HTR-8/SVneo (cell line): ENCODE results near the genes TIPARP, LXN and IQCJ.

DNA sequence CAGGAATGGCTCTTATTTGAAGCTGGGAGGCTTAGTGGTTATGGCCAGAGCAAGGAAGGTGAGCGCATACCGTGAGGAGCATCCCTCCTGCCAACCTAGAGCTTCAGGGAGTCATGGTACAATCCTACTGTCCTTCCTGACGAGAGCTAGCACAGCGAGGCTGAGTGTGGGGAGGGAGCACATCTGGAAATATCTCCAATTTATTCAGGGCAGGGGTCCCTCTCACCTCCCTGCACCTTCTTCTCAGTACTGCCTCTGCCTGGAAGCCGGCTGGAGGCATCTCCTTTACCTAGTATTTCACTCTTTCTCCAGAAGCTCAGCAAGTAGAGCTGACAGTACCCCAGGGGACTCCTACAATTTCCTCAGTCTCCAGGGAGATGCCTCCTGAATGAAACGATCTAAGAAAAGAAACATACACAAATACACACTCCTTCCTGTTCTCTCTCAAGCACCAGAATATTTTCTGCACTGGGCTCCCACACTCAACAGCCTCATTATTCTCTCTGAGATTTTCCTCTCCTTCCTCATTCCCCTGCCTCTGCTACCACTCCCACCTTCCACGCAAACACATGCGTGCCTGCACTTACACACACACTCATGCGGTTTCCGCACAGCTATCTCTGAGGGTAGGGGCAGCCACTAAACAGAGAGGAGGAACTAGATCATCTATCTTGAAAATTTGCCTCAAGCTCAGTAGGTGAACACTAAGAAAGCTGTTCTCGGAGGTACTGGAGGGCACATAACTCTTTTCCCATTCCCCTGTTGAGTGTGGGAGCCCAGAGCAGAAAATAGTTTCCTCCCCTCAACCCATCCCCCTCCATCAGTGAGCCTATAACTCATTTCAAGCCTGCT lies 30.8 kb upstream of the TIPARP start:
- RRBS, result no CpG with 5 or more reads among the region's 11 CpGs

- RRBS, result 2% methylated on average over 16 of the region's 94 CpGs
Measured at GRCh38 chr3:156673846-156674734, at the start of gene TIPARP. Gene TIPARP, plus strand, starts transcription at chr3:156674590.

DNA sequence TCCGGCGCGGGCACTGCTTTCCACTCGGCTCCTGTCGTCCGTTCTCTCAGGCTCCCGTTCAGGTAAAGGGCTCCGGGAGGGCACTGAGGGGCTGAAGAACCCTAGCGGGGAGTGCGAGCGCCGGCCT lies 208 bp downstream of the TIPARP start:
- RRBS, result 2% methylated on average over 12 of the region's 12 CpGs

GRCh38 chr3:156674862-156675865 lies 774 bp downstream of the TIPARP start:
- RRBS, result 1% methylated on average over 41 of the region's 102 CpGs

GRCh38 chr3:156809784-156810621 lies 16.1 kb upstream of the LEKR1 start:
- RRBS, result no CpG with 5 or more reads among the region's 10 CpGs

GRCh38 chr3:157086345-157086976 lies 73.5 kb downstream of the CCNL1 start:
- RRBS, result no CpG with 5 or more reads among the region's 7 CpGs

- RRBS, result no CpG with 5 or more reads among the region's 18 CpGs
Measured at GRCh38 chr3:157089459-157090383, 70.2 kb downstream of the CCNL1 start.

DNA sequence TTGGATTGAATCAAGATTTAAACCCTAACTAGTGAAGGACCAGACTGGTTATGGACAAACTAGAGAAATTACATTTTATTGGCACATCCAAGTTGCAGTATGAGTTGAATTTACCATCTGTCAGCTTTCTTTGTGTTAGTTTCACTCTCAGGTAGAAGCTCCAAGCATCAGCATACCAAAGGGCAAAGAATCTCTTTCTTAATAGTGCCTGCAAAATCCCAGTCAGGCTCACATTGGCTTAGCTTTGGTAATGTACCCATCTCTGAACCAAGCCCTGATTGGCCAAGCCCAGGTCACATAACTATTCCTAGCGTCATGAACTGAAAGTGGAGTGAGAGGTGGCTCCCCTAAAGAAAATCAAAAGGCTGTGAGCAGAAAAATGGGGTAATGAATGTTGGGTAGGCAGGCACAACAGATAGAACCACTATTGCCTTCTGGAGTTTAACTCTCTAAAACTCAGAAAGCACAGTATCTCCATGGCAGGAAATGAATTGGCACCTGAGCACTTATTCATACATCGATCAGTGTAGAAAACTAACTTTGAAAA lies 66.8 kb downstream of the CCNL1 start:
- RRBS, result no CpG with 5 or more reads among the region's 2 CpGs

GRCh38 chr3:157102107-157102439 lies 57.9 kb downstream of the CCNL1 start:
- RRBS, result no CpG with 5 or more reads among the region's 3 CpGs

GRCh38 chr3:157120397-157120990 lies 39.5 kb downstream of the CCNL1 start:
- RRBS, result 98% methylated on average over 7 of the region's 40 CpGs

DNA sequence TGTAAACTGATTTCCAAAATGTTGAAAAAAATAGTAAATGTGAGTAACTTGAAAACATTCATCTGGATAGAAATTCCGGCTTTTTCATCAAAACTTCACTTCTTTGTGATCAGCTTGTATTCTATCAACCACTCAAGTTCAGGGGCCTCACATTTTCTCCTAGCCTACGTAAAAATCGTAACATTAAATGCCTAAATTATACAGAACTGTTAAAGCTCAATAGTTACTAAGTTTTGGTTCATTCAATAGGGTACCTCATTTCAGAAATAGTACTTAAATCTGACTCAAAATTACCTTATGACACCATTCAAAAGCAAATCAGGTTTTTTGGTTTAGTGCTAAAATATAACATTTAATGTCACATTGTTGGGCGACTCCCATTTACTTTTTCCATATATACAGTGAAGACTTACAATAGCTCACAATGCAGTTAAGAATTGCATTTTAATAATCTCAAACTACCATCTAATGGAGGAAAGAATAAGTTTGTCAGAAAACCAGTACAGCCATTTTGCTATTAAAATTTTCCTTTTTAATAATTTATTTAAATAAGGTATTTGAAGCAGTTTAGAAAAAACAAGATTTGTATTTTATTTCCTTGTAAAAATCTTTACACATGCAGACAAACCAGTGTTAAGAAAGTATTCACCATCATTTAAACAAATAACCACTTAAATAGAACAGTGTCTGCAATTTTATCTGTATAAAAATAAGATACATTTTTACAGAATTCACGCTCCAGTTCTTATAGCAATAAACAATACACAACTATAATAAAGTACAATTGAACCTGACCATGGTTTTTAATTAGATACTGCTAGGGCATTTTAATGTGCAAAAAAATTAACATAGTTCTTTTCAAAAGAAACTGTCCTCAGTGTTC lies 12.5 kb downstream of the CCNL1 start:
- RRBS, result no CpG with 5 or more reads among the region's 5 CpGs

DNA sequence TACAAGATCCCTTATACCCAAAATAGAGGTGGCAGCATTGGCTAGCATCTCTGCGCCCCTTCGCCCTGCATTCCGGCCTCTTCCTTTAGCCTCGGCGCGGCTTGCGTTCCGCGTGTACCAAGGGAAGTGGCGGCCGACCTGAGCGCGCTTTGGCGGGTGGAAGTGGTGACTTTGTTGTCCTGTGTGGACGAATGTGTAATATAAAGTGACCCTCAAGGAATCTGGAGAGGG lies 389 bp upstream of the CCNL1 start:
- RRBS, result 1% methylated on average over 3 of the region's 15 CpGs

GRCh38 chr3:157174575-157175644 lies 15.0 kb upstream of the CCNL1 start:
- RRBS, result 1% methylated on average over 29 of the region's 67 CpGs

- RRBS, result 25% methylated on average over 10 of the region's 31 CpGs
Measured at GRCh38 chr3:158672209-158673339, at the start of gene LXN. Gene LXN, minus strand, starts transcription at chr3:158672648.

DNA sequence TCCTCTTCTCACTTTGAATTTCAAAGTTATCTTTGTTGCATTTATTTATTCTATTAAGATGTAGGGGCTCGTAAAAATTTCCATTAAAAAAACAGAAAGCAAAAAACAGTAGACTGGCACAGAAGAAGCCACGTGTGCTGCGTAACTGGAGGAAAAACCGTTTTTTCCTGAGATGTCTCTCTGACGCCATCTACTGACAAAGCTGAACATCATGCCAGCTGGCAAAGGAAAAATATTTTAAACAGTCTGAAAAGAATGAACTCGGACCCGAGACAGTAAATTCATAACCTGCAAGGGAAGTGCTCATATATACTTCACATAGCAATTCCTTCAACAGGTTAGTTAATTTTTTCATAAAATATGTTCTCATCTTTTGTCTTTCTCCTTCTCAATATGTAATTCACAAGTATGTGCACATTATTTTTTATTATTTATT lies 10.5 kb upstream of the MFSD1 start:
- RRBS, result no CpG with 5 or more reads among the region's 7 CpGs

DNA sequence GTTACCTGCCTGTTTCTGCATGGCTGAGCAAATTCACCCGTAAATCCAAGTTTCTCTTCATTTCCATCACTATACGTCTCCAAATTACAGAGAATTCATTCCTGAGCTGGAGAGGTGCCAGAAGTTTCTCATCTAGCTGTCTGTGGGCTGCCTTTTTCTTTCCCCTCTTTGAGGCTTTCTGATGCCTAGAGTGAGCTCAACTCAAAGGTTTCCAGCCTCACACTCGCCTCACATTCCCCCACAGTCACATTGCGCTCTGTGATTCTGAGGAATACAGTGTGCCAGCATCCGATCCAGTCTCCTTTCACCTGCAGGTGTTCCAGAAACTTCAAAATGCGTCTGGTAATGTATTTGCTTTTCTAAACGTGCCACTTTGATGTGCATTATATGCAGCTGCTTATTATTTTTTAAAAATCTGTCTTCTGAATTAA lies at the start of gene IQCJ:
Gene IQCJ (plus strand): TSS at position 220 of the 431 bp plus-strand sequence.
- RRBS, result no CpG with 5 or more reads among the region's 7 CpGs

- RRBS, result no CpG with 5 or more reads among the region's 1 CpG
Measured at GRCh38 chr3:159836733-159837513, 388.3 kb upstream of the C3orf80 start.

- RRBS, result no CpG with 5 or more reads among the region's 7 CpGs
Measured at GRCh38 chr3:160448723-160449164, 842 bp downstream of the TRIM59 start.

DNA sequence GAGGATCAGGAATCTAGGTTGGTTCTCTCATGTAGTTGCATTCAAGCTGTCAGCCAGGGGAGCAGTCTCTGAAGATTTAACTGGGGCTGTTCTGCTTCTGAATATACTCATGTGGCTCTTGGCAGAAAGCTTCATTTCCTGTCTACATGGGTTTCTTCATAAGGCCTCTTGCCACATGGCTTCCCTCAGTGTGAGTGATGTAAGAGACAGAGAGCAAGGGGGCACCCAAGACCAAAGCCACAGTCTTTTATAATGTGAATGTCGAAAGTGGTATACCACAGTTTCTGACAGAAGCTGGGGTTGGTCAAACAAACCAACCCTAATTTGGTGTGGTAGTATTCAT lies 123.9 kb downstream of the B3GALNT1 start:
- RRBS, result no CpG with 5 or more reads among the region's 1 CpG